Metastatic Breast Carcinoma in the Brain (tissue), 10 donors: ENCODE measurements around the genes YWHAH and ISX.

GRCh38 chr22:31944378-31944845, at the start of gene YWHAH:
Gene YWHAH, plus strand, starts transcription at chr22:31944535.
- PRO-cap, 10 experiments, result peak in 10 of 10 experiments; most common plus-strand start chr22:31944535 (in 10)

DNA sequence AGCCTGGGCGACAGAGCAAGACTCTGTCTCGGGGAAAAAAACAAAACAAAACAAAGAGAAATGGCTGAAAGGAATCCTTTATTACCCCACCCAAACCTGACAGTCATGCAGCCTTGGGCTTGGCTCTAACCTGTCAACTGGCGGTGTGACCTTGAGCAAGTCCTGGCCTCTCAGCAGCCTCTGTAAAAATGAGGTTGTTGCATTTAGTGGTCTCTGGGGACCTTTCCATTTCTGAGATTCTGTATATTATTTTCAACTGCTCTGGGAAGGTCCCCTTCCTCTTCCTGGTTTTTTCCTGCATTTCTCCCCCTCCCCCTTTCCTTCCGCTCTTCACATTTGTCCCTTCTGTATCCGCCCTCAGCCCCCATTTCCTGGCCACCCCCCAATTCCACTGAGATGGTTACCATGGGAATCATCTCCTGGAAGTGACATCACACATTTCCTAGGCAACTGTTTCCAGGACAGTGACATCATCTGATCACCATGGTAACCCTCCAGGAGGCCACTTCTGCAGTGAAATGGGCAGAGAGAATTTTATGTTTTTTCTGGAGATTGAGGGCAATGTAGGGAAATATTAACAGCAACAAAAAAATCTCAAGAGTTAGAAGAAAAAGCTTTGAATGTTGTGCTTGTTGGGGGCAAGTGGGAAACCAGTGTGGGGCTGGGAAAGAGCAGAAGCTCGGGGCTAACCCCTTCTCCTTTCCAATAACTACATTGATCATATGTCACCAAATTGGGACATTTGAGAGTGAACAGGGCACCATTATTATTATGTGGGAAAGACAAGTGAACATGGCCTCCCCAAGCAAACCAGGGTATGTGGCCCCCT, 19.6 kb downstream of the YWHAH start:
- PRO-cap, 10 experiments, result no peak in any of the 10 experiments

GRCh38 chr22:31970460-31971226, 26.3 kb downstream of the YWHAH start:
- PRO-cap, 10 experiments, result peak in 3 of 10 experiments; most common plus-strand start chr22:31970834 (in 2); most common minus-strand start chr22:31970650 (in 1)

GRCh38 chr22:32082821-32083129, 39.7 kb downstream of the SLC5A1 start:
- PRO-cap, 10 experiments, result no peak in any of the 10 experiments

- PRO-cap, 10 experiments, result peak in 8 of 10 experiments; most common plus-strand start chr22:32202603 (in 7); most common minus-strand start chr22:32202536 (in 2)
These were observed 2.3 kb downstream of the RFPL2 start for GRCh38 chr22:32202351-32203199.

DNA sequence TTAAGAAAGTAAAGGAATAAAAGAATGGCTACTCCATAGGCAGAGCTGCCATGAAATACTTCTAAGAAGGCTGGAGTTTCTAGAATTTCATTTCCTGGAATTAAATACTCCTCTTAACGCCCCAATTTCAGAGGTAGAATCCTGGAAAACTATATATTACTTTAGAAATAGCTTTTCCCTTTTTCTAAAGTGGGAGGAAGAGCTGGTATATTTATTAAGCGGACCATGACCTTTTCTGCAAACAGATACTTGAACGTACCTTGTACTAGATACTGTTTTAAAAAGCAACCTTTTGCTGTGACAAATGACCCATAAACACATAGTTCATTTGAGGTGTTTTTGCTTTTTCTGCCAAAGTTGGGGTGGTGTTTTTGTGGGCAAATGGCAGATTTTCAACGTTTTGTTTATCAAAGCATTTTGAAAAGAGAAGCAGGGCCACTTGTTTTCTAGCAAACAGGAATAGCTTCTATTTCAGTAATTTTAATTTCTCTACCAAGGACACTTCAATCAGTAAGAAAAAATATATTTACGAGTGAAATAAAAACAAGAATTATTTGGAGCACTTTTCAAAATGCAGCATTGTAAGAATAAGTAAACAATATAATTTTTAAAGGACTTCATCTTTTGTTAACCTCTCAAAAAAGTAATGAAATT, 2.2 kb downstream of the FBXO7 start:
- PRO-cap, 10 experiments, result no peak in any of the 10 experiments

DNA sequence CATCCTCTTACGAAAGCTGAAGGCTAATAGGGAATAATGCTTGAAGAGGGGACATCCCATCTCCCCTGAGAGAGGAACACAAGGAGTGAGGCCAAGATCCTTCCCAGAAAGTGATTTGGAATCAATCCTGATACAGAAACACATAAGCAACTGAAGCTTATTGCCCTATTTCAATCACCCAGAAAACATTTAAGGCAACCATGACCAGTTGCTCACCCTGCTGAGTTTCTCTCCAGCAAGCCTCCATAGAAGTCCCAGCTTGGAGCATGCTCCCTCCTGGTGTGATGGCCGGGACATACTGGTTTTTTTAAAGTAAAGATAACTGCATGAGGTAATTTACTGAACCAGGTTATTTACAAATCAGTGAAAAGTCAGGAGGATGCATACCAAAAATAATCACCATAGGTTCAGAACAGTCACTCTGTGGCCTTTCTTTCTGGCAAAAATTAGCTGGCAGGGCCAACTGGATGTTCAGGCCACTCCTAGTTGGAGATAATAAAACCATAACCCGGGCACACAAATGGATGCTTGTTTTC, 80.7 kb downstream of the FBXO7 start:
- PRO-cap, 10 experiments, result no peak in any of the 10 experiments

- PRO-cap, 10 experiments, result no peak in any of the 10 experiments
These were observed 152.4 kb downstream of the FBXO7 start for GRCh38 chr22:32626949-32627488.

DNA sequence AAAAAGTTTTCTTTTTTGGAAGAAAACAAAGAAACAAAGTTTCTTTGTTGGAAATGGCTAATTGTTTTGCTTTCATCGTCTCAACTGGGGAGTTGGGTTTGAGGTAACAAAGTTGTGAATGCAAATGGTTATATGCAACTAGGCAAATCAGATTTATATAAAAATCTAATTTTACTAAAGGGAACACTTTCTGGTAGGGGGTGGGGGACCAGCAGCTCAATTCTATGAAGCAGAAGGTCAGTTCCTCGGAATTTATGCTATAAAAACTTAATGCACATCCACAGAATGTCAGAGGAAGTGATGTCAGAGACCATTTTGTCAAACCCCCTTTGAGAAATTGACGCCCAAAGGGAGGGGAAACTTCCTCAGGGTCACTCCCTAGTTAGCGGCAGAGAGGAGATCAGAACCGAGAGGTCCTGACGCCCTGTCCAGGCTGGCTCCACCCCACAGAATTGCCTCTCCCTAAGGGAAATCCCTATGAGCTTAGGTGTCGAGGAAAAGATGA, 149.1 kb upstream of the TIMP3 start:
- PRO-cap, 10 experiments, result no peak in any of the 10 experiments

DNA sequence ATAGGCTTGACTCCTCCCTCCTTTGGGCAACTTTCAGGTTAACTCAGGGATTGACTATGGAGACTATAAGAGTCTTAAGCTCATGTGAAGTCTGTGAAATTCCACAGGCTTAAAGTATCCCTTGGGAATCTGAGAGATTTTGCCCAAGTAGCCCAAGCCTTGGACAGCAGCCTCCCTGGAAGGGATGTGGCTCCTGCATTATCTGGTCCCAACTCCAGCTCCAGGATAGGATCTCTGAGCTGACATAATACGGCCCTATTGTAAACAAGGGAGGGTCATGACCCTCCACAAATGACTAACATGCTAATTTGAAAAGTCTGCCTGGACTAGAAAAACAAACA, 101.4 kb upstream of the TIMP3 start:
- PRO-cap, 10 experiments, result no peak in any of the 10 experiments

DNA sequence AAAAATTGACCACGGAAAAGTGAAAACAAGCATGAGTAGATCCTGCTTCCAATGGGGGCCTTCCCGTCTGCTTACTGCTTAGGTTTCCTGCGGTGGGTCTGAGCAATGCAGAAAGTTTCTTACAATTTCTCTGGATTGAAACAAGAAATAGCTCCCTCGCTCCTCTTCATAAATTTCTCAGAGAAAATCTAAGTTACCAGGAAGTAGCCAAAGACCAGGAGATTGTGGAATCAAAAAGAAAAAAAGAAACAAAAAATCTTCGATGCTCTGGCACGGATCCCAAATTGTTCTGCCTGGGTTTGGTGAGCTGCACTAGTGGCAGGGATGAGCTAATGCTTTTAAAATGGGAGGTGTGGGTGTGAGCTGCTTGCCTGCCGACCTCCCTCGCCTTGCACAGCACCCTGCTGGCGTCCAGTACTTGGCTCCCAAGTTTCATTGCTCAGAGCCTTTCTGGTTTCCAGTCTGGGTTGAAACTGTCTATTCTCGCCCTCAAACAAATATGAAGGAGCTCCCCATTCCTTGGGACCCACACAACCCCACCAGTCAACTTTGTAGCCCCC, 2.5 kb downstream of the TIMP3 start:
- PRO-cap, 10 experiments, result peak in 1 of 10 experiments; most common plus-strand start position 286 of the sequence (in 1); most common minus-strand start position 73 of the sequence (in 1)

DNA sequence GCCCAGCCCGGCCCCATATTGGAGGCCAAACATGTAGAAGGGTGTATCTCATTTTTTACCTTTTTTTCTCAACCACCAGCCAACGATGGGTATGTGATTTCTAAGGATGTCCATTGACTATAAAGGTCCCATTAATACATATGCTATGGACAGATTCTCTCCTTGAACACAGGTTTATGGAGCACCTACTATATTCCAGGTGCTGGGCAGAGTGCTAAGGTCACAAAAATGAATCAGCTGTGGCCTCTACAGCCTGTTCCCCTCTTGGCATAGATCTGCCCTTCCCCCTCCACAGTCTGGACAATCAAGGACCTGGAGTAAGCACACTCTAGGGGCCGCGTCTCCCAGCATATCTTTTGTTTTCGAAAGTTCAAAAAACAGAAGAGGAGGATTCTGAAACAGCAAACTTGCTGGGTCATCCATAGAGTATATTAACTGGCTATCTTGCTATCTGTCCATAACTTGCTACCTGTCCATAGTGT, 17.9 kb downstream of the TIMP3 start:
- PRO-cap, 10 experiments, result peak in 1 of 10 experiments; most common plus-strand start position 197 of the sequence (in 1)

- PRO-cap, 10 experiments, result peak in 1 of 10 experiments; most common plus-strand start chr22:32863545 (in 1)
These were observed 61.8 kb downstream of the TIMP3 start for GRCh38 chr22:32863258-32863717.

GRCh38 chr22:33761225-33761599, 159.1 kb downstream of the LARGE1 start:
- PRO-cap, 10 experiments, result no peak in any of the 10 experiments

GRCh38 chr22:33873756-33874489, 46.4 kb downstream of the LARGE1 start:
- PRO-cap, 10 experiments, result no peak in any of the 10 experiments

- PRO-cap, 10 experiments, result no peak in any of the 10 experiments
These were observed 39.2 kb downstream of the LARGE1 start for GRCh38 chr22:33880951-33881533.

- PRO-cap, 10 experiments, result no peak in any of the 10 experiments
These were observed 36.4 kb downstream of the LARGE1 start for GRCh38 chr22:33883460-33884684.

DNA sequence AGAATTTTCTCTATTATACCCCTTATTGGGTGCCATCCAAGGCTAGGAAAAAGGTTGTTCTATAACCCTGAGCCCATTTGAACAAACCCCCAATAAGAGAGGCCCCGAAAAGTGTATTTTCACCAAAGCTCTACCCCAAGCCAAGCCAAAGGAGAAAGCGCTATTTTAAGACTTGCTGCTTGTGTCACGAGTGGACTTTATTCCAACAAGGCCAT, 11.4 kb downstream of the LARGE1 start:
- PRO-cap, 10 experiments, result no peak in any of the 10 experiments

DNA sequence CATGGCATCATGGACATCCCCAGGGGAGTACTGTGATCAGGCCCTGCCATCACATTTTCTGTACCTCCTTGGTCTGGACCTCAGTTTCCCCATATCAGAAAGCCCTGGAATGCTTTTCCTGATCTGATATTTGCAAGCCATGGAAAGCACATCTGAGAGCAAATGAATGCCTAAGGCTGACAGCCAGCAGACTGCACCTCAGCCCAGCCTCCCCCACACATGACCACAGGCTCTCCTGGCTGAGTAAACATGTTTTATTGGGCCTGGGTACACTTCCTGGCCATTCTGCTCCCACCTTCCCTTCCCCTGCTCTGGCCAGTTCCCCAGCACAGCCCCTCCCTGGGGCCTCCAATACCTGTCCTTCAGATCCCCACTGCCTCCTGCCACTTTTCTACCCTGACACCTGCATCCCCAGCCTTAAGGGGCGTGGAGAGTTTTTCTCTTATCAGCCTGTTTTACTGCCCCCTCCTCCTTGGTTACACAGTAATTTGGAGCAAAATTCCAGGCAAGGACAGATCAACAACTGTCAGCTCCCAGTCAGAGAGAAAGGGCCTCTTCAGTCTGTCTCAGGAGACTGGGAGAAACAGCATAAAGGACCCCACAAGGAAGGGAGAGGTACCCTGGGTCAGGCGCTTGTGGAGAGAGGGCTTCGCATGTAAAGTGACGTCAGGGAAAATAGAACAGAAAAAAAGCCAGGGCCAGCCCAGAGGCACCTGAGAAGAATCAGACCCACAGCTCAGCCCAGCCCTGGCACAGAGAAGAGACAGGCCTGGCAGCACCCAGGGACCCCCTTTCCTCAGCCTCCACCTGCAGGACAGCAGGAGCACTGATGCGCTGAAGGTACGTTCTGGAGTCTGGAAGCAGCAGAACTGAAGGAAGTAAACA, at the start of gene ISX:
Gene ISX (plus strand): TSS at position 536 of the 885 bp plus-strand sequence.
- PRO-cap, 10 experiments, result no peak in any of the 10 experiments

GRCh38 chr22:35316351-35316838, 16.7 kb downstream of the TOM1 start:
- PRO-cap, 10 experiments, result peak in 1 of 10 experiments; most common plus-strand start chr22:35316521 (in 1); most common minus-strand start chr22:35316451 (in 1)